REH cell (cell line): ENCODE measurements around a stretch of chr5.

GRCh38 chr5:9456391-9456911, 89.4 kb downstream of the SEMA5A start:
- PRO-cap, result no peak

DNA sequence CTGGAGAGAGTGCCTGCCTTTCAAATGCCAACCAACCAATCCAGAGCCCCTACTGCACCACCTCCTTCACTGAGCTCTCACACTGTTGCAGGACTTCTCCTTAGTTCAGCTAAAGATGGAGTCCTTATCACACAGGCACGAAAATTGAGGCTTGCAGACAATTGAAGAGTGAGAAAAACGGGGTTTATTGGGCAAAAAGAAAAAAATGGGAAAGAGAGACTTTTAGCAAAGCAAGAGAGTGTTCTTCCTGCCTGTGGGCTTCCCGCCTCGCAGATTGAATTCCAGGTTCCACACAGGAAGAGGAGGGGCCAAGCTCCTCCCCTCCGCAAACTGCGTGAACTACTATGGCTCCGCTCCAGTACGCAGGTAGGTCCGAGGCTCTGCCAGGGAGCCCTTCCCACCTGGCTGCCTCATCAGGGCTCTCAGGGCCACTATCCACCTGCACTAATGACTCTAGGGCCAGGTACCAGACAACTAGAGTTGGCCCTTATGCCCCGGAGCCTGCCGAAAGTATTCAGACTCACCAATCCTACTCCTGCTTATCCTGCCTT, 8.4 kb upstream of the CMBL start:
- PRO-cap, result no peak

GRCh38 chr5:10354784-10355710, 1.6 kb downstream of the MARCHF6 start:
- PRO-cap, result unidirectional peak, minus-strand start at chr5:10355166

DNA sequence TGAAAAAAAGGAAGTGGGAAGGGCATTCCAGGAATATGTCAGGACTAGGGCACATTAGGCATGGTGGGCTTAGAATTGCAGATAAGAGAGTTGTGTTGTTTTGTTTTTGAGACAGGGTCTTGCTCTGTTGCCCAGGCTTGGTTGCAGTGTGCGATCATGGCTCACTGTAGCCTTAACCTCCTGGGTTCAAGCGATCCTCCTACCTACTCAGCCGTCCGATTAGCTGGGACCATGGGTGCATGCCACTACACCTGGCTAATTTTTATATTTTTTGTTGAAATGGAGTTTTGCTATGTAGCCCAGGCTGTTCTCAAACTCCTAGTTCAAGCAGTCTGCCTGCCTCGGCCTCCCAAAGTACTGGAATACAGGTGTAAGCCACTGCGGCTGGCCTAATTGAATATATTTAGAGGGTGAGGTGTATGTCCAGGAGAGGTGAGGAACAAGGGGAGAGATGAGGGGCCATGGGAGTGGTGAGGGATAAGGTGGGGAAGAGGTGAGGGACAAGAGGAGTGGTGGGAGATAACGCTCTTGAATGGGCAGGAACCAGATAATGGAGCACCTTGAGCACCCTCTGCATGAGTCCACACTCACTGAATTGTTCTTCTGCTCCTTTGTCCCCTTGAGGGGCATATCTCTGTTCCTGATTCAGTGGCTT, 29.1 kb upstream of the ROPN1L start:
- PRO-cap, result no peak

DNA sequence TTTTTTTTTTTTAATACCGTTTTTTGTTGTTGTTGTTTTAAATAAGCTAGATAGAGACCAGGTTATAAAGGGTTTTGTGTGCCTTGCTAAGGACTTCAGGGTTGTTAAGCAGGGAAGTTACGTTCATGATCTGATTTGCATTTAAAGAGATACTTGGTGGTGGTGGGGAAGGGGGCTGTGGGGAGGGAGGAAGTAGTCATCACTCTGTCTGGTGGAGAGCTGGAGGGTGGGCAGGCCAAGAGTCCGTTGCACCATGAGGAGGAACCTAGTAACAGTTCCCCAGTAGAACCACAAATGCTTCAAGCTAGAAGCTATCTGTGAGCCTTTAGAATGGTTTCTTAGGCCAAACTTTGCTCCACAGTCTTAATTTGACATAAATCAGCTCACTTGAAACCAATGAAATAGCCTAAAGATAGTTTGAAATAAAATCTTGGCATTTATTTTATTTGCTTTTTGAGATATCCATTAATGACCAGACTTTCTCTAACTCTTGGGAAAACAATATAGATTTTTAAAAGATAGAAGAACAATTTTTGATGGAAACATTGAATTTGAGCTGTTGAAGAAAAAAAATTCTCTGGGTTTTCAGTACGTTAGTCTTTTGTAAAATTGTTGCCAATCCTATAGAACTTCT, 18.6 kb upstream of the ROPN1L start:
- PRO-cap, result no peak

DNA sequence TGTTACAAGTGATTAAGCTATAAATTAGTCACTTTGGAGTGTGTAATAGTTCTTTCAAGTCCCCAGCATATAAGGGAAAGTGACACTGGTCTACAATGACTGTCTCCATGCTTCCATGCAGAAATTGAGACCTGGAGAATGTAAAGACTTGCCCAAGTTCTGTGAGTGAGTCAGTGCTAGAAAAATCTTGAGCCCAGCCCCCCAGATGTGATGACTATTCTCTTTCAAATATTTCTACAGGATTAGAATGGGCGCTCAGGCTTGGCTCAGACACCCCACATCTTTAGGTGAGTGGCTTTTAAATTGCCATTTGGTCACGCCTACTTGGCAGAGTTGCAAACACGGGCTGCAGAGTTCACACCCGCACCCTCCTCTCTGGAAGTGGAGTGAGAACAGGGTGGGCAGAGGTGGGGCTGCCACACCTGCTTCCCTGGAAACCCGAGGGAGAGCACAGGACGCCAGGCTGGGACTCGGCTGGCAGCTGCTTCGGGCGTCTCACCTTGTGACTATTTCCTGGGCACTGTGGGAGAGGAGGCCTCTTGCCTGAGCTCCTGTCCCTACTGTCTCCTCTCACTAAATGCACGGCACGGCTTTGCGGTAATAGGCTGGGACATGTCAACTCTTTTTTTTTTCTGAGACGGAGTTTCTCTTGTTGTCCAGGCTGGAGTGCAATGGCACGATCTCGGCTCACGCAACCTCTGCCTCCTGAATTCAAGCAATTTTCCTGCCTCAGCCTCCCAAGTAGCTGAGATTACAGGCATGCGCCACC, 37.6 kb downstream of the ROPN1L start:
- PRO-cap, result no peak

DNA sequence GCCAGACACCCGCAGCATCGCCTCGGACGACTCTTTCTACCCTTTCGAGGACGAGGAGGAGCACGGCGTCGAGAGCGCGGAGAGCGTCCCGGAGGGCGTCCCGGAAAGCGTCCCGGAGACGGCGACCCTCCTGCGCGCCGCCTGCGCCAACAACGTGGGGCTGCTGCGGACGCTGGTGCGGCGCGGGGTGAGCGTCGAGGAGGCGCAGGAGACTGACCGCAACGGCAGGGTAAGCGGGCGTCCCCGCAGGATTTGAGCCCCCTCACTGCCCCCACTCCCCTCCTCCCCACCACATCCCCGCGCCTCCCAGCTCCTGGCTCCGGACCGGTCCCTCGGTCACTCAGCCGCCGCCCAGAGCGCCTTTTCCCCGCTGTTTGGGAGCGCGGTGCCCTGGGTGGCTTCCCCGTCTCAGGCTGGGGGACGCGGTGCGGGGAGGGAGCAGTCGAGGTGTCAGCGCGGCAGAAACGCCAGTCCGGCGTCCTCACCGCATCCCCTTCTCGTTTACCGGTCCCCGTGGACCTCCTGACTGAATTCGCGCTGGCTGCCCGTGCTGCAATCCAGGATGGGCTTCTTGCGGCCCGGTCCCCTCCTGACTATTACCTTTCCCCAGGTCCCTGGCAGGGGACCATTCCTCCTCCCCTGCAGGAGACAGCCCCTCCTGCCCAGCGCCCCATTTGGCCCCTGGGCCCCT, 880 bp downstream of the ANKRD33B start:
- PRO-cap, result no peak

DNA sequence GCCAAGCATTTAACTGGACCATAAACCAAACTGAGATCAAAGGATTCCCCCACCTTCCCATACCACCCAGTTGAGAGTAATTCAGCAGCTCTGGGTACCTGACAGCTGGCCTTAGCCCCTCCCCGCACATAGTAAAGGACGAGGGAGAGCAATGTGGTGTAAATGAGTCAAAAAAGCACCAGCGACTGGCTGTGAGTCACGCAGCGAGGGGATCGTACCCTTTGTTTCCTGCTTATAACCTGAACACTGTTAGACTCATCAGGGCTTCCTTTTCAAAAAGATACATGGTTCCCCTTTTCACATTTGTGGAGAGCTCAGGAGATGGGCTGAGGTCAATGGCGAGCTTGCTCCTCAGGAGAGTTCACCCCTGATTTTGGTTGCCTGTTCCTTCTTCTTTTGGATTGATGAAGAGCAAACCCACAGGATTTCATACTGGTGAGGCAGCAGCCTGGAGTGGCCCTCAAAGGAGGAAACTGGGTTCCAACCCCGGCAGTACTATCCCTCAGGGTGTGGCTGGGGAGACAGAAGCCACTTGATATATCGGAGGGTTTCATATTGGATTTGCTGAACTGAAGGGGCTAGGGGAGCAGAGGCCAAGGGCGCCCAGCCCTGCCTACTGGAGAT, 71.5 kb downstream of the ANKRD33B start:
- PRO-cap, result no peak

- PRO-cap, result no peak
Observed at GRCh38 chr5:10742848-10743396, 18.1 kb downstream of the DAP start.

GRCh38 chr5:11384495-11385365, 519.5 kb downstream of the CTNND2 start:
- PRO-cap, result no peak

DNA sequence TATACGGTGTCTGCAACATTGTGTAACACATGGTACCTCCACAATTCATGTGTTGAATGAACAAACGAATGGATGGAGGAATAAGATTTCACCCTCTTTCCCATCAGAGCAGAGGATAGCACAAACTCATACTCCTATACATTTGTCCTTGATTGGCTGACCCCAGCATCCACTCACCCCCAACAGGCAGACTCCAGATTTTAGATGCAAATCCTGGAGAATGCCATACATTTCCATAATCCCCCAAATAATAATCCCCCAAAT, 355.0 kb downstream of the CTNND2 start:
- PRO-cap, result no peak

DNA sequence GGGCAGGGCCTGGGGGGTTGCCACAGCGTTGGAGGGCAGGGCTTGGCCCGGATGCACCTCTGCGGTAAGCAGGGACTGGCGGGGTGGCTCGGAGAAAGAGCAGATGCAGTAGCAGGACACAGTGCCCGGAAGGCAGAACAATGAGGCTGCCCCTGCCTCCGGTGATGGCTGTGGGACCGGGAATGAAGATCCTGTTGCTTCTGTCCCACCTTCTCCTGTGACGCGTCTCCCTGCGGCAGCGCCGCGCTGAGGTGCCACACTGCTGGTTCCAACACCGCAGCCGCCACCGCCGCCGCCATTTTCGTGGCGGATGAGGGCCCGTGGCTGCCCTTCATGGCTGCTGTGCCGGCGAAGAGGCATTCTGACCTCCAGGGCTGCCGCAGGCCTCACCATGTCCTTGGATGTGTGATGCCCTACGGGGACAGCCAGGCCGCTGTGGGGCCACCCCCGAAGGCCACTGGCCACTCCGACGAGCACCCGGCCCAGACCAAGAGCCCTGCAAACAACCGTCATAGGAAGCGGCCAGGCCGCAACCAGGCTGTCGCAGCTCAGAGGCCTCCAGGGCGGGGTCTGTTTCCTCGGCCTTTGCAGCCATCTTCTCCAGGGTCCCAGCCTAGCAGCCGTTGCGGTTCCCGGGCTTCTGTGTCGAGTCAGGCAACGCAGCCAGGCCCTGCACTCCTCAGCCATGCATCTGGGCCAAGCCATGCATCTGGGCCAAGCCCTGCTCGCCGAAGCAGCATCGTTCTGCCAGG, 890.6 kb upstream of the CTNND2 start:
- PRO-cap, result no peak

- PRO-cap, result no peak
Observed at GRCh38 chr5:14164613-14165203, 21.6 kb downstream of the TRIO start.

- PRO-cap, result bidirectional peak, plus-strand start at chr5:14168688, minus-strand start at chr5:14168562
Observed at GRCh38 chr5:14168385-14169562, 25.6 kb downstream of the TRIO start.

DNA sequence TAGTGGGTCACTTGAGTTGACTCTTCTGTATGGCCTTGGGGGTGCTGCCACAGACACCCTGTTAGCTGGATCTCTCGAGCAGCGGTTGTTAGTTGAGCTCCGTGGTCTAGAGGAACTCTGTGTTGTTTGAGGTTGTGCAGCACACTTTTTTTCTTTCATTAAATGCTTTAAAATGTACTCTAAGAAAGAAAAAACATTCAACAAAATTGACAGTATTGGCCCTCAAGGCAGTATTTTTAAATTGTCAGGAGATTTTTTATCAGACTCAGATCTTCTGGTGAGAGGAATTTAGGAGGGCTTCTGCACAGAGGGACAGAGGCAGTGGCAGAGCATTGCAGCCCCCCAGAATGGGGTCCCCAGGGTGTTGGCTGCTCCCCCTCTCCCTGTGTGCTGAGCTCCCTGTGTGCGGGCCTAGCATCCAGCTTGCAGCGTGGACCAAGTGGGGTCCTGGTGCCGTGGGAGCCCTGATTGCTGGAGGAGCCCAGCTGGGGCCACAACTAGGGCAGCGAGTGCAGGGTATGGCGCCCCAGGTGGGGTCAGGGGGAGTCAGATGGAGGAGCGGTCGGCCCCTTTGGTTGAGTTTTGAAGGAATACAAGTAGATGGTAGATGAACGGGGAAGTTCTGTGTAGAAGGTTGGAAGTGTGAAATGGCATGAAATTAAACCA, 66.6 kb downstream of the TRIO start:
- PRO-cap, result no peak

DNA sequence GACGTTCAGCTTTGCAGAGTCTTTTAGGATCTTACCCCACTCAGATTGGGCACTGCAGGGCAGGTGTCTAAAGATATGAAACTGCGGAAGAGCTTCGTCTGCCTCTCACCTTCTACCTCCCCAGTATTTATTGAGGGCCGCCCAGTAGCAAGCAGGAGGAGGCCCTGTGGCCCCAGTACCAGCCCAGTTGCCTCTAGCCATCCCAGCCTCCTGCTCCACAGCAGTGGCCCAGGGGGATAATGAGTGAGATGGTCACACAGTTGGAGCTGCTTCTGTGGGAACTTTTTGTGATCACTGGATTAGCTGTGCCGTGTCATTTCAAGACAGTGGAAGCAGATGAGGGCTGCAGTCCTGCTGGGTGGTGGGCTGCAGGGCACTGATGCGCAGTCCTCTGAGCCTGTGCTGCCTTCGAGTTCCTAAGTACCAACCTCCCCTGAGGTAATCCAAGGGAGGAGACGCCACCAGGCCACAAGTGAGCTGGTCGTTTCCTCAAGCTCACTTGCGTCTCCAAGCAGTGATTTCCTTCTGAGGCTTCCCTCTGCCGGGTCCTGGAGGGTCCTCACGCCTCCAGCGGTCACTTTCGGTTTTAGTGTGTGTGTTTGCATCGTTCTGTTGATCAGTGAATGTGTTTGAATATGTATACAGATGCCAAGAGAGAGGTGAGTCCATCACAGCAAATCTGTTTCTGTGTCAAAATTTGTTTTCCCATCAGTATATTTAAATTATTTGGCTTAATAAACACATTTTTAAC, 115.6 kb downstream of the TRIO start:
- PRO-cap, result no peak

- PRO-cap, result no peak
Observed at GRCh38 chr5:14357817-14358390, 214.8 kb downstream of the TRIO start.

- PRO-cap, result no peak
Observed at GRCh38 chr5:14413275-14413808, 168.2 kb upstream of the OTULINL start.

DNA sequence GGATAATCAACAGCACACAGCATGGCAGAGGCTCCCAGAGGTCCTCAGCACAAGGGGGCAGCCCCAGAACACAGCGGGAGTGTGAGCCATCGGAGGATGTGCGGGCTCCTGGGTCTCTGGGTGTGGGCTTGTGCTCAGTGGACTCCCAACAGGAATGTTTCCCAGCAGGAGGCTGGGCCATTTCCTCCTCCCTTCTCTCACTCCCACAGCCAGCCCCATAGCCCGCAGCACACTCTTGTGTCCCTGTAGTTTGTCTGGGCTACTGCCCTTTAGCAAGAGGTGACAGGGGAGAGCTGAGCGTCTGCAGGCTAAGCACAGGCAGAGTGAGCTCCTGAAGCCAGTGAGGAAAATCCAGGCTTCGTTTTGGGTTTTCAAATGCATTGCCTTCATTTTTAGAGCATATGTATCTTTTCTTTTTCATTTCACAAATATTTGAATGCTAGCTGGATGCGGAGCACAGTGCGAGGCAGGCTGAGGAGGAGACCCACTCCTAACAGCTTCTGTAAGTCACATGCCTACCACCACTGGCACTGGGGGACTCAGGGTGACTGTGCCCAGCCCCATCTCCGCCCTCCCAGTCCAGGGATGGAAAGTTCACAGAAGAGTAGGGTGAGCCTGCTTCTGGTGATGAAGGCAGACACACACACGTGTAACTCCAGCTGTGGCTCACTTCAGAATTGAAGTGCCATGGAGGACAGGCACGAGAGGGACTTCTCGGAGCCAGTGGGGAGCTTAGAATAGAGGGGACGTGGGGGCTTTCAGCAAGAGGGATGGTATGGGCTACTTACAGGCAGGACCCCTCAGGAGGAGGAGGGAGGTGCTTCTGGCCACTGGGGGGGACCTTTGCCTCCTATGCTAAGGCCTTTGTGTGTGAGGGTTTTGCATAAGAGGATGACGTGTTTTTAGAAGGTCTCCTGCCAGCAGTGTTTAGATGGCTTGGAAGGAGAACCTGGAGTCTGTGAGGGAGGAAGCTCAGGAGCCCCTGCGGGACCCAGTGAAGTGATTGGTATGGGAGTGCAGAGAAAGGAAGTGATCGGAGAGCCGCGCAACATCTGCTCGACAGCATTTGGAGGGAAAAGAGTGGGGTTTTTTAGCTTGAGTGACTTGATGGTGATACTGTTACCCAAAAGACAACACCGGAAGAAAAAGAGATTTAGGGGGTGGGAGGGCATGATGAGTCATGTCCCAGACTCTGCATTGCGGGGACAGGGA, 163.8 kb upstream of the OTULINL start:
- PRO-cap, result no peak

GRCh38 chr5:14572699-14573057, 8.9 kb upstream of the OTULINL start:
- PRO-cap, result no peak